ENCODE measurements around a stretch of chr3.

DNA sequence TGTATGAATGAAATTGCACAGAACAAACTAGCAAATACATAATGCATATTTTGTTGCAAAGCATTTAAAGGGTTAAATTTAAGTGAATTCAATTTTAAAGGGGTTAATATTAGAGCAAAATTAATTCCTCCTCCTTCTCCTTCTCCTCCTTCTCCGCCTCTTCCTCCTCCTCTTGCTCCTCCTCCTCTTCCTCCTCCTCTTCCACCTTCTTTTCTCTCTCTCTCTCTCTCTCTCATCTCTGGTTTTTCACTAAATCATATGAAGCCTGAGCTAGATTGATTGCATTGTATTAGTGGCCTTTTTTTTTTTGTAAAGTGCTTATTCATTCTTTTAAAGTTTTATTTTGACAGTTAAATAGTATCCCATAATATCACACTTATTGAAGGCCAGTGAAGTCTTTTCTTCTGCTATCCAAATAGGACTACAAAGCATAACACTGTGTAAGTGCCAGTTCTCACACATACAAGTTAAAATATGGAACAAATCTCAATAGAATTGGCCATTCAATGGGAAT, 154.4 kb downstream of the THRB start:
- PRO-cap: no peak

DNA sequence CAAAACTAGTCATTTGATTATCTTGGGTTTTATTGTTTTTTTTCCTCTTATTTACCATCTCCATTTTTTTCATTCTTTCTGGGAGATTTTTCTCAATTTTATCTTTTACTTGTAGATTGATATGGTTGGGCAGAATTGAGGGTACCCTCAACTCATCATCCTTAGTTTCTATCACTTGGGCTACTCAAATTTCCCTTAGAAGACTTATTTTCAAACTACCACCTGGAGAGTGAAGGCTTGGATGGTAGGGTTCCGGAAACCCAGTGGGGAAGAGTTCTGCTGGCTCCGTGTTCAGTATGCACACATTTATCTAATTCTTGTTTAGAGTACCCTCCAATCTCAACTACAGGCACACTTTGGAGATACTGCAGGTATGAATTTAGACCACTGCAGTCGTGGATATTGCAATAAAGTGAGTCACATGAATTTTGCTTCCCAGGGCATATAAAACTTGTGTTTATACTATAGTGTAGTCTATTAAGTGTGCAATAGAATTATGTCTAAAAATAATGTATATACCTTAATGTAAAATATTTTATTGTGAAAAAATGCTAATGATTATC, 28.3 kb downstream of the THRB start:
- PRO-cap: no peak

DNA sequence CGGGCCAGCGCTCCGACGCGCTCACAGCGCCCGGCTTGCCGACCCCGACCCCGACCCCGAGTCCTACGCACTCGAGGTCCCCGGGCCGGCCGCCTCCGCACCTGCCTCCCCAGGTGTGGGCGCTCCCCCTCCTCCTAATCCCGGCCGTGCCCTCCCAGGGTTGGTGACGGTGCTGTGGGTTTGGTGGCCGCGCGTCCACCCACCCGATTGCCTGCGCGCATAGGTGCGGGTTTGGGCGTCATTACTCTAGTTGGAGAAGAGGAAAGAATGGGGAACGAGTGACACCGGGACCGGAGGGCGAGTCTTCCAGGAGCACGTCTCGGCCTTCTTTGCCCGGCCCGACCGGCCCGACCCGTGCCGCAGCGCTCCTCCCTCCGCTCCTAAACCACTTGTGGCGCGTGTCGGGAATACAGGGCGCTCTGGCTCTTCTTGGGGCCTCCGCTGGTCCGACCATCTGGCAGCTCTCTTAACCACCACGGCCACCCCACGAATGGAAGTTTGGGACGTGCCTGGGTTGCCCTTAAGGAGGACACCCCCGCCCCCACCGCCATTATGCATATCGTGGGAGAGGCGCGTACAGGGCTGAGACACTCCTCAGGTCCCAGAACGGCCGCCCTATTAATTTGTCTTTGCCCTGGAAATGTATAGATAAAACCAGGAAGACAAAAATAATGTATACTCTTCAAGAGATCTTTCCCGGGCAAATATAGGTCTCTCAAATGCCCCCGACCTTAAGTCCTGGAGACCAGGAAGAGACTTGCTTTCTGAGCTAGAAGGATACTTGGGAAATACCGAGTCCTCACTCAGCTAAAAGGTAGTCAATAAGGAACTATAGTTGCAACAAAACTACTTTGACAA, 950 bp upstream of the THRB start:
- PRO-cap: bidirectional peak, plus-strand start at position 388 of the sequence, minus-strand start at position 382 of the sequence

DNA sequence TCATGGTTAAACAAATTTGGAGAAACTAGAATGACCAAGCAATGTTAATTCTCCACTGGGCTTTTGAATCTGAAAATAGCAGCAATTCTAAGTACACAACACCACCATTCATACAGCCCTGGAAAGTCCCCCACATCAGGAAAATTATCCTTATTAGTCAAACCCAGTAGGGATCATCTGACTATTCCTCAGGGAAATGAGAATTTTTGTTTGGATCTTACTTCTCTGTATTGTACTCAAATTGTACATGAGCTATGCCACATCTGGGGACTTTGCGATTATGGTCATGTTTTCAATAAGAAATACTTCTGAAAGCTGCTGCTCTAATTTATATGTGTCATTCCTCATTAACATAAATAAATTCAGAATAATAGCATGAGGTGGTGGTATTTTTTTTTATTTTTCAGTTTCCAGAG, 46.0 kb downstream of the RARB start:
- PRO-cap: no peak

GRCh38 chr3:25611135-25611939, 53.4 kb downstream of the TOP2B start:
- PRO-cap: no peak

GRCh38 chr3:25645162-25645643, 19.5 kb downstream of the TOP2B start:
- PRO-cap: no peak

DNA sequence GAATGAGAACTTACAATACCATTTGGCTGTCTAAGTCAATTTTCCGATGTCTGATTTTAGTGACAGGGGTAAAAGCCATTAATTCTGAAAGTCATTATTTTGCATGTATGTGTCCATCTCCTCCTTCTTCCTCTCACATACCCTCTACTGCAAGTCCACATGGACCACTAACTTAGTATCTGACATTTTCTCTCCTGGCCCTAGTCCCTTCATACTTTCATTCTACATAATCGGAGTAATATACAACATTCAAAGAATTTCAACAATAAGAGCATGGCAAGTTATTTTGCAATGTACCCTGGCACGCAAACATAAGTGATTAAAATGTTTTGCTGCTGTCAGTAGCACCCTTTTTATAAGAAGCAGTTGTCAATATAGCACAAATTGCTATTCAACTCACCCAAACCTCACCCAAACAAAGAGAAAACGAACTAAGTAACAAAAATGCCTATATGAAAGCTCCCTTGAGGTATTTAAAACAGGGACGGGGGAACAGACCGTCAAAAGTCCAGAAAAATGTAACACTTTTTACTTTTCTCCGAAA, 1.8 kb downstream of the TOP2B start:
- PRO-cap: no peak

DNA sequence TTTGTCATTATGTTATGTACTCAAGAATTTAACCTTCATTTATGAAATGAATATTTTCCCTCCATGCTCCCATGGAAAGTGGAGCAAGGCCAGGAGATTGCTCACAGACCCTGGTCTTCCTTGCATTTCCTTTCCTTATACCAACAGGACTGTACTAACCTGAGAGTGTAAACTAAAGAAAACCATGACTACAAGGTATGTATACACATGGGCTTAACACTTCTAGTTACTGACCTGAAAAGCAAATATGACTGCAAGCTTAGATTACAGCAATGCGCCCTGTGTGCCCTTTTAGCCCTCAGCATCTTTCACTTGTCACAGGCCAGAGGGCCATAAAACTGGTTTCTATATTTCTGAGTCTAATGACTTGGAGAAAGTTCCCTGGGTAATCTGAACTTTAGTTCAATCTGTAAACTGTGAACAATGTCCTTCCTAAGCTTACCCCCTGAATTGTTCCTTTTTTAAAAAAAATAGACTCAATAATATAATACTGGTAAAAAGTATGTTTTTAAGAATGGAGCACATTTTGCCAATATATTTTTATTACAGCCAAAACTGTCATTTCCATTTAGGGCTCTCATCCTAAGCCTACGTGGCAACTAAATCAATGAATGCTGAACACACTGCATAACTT, 52.0 kb downstream of the NEK10 start:
- PRO-cap: no peak

- PRO-cap: no peak
These were observed 50.2 kb upstream of the SLC4A7 start for GRCh38 chr3:27534378-27534720.

GRCh38 chr3:27585334-27585813, 101.2 kb upstream of the SLC4A7 start:
- PRO-cap: no peak

DNA sequence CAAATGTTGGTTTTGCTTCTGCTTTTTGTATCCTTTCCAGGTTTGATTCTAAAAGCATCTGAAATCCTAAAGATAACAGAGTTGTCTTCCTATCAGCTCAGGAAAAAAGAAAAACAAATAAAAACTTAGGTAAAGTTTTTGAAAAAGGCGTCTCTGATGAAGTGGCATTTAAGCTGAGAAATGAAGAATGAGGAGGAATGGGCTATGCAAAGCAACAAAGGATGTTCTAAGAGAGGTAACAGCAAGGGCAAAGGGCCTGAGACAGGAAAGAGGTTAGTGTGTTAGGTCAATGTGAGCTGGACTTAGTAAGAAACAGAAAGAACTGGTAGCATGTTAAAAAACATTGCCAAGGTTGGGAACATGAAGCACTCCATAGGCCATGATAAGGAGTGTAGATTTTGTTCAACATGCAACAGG, 104.6 kb upstream of the CMC1 start:
- PRO-cap: no peak

DNA sequence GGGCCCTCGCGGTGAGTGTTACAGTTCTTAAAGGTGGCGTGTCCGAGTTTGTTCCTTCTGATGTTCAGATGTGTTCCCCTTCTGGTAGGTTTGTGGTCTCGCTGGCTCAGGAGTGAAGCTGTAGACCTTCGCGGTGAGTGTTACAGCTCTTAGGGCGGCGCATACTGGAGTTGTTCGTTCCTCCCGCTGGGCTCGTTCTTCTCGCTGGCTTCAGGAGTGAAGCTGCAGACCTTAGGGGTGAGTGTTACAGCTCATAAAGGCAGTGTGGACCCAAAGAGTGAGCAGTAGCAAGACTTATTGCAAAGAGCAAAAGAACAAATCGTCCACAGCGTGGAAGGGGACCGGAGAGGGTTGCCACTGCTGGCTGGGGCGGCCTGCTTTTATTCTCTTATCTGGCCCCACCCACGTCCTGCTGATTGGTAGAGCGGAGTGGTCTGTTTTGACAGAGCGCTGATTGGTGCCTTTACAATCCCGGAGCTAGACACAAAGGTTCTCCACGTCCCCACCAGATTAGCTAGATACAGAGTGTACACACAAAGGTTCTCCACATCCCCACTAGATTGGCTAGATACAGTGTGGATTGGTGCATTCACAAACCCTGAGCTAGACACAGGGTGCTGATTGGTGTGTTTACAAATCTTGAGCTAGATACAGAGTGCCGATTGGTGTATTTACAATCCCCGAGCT, 41.8 kb upstream of the CMC1 start:
- PRO-cap: no peak

GRCh38 chr3:28243459-28244094, 2.2 kb downstream of the CMC1 start:
- PRO-cap: no peak

GRCh38 chr3:28291648-28291922, 50.2 kb downstream of the CMC1 start:
- PRO-cap: no peak

- PRO-cap: no peak
These were observed 43.5 kb downstream of the RBMS3 start for GRCh38 chr3:29324073-29324995.

DNA sequence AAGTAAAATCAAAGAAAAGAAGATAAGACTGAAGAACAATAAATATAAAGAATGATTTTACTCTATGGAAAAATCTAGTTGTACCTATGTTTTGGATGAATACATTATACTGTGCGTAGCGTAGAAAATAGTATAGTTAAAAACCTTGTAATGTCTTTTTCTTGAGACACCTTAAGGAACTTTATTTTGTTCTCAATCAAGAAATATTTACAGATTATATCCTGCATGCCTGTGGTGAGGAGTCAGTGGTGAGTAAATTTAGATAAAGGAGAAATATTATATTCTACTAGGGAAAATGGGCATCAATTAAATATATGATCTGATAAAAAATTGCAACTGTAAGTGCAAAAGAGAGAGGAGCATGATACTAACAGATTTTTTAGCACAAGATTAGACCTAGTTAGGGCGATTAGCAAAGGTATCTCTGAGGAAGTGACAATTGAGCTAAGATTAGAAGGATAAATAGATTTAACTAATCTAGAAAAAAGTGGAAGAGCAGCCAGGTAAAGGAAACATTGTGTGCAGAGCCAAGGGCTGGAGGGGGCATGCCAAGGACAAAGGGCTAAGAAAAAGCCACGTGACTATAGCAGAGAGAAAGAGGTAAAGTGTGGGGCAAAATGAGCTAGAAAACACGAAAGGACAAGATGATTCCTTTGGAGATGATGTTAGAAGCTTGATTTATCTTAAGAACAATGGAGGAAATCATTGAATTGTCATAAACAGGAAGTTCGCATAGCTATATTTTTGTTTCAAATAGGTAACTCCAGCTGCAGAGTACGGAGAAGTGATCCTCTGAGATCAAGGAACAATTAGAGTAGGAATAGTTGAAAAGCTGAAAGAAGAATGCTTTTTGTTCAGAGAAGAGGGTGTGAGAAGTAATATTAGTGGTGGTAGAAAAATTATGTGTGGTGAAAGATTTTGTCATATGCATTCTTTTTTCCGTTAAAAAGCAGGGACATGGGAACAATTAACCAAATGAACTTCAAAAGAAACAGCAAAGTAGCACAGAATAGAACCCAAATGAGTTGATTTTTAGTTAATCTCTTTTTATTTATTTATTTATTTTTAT, 158.0 kb downstream of the RBMS3 start:
- PRO-cap: no peak

- PRO-cap: unidirectional peak, minus-strand start at chr3:30473488
These were observed 133.0 kb upstream of the TGFBR2 start for GRCh38 chr3:30473356-30473866.

DNA sequence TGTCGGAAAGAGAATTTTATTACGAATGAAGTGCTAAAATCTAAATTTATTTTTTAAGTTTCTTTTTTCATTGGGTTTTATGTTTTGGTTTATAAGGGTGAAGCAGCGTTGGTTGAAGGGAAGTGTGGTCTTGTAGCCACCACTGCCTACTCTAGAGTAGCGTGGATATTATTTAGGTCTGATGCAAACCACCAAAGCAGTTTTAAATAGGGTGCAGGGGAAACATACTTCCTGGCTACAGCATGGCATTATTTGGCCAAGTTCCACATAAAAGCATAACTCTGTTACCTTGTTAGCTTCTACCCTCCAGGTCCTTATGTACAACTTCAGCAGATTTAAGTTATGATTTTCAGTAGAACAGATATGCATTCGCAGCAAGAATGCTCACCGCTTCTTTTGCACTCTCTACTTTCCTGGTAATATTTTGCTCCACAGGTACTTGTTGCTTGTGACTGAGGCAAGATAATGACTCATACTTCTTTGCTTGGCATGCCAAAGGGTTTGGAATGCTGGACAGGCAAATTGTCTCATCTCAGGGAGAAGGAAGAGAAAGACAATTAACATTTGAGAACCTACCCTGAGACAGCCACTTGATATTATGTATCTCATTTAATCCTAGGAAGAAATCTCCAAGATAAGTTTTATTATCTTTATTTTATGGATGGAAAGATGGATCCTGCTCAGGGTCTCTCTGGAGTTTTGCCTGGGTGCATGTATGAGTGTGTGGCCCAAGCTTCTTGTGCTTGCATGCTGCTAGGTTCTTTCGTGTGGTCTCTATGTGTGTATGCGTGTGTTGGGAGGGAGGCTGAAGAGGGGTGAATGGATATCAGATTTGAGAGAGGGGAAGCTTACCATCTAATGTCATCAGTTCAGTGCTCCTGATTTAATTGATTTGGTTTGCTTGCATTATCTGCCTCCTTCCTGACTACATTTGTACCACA, 5.5 kb downstream of the TGFBR2 start:
- PRO-cap: no peak

GRCh38 chr3:30616996-30617440, 10.6 kb downstream of the TGFBR2 start:
- PRO-cap: no peak

GRCh38 chr3:30644577-30645666, 38.5 kb downstream of the TGFBR2 start:
- PRO-cap: no peak

All from ureter (tissue), 1 donor.